ENCODE measurements around a stretch of chr1.

DNA sequence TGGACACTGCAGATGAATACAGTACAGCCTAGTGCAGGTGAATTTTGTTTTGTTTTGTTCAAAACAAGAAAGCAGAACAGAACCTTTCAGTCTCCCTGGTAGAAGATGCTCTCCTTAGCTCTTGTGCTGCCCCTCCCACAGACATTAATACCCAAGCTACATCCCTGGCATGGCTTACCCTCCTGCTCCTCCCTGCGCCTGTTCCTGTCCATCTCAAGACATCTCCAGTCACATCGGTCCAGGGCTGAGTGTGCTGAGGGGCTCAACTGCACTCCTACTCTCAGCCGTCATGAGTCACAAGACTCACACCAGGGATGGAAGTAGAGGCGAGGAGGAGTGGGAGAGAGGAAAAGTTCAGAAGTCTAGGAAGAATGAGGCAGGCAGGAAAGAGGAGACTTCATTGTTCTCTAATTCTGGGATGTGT lies 9.2 kb upstream of the TACSTD2 start:
- PRO-cap, result no peak

GRCh38 chr1:58781549-58782597 lies 2.0 kb downstream of the JUN start:
- PRO-cap, result bidirectional peak, plus-strand start at chr1:58781939, minus-strand start at chr1:58781781; bidirectional peak, plus-strand start at chr1:58782427, minus-strand start at chr1:58782202

DNA sequence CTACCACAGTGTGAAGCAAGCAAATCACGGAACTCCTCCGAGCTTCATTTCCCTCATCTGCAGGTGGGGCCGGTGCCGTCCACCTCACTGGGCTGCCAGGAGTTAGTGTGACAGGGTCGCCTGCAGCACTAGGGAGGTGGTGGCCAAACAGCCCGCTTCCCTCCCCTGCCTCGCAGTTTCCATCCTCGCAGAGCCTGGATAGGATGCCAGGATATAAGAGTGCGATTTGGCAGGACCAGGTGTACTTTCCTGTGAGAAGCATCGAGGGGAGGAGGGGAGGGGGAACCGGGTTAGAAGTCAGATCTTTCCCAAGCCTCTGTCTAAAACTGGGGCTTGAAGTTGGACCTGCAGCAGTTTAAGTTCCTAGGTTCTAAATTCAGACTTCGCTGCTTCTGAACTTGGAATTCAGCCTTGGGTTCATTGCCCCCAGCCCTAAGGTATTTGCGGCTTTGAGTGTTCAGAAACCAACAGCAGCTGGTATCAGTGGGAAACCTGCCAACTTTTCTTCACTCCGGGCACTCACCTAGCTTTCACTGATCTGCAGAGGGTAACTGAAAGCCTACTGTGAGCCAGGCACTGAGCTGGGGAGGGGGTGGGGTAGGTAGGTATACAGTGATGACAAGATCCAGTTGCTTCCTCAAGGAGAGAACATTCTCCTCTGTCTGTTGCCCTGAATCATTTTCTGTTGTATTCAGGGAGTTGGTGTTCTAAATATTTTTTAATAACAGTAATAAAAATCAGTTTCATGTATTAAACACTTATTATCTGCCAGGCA lies 1.8 kb upstream of the JUN start:
- PRO-cap, result bidirectional peak, plus-strand start at position 105 of the sequence, minus-strand start at position 181 of the sequence; unidirectional peak, minus-strand start at position 553 of the sequence

DNA sequence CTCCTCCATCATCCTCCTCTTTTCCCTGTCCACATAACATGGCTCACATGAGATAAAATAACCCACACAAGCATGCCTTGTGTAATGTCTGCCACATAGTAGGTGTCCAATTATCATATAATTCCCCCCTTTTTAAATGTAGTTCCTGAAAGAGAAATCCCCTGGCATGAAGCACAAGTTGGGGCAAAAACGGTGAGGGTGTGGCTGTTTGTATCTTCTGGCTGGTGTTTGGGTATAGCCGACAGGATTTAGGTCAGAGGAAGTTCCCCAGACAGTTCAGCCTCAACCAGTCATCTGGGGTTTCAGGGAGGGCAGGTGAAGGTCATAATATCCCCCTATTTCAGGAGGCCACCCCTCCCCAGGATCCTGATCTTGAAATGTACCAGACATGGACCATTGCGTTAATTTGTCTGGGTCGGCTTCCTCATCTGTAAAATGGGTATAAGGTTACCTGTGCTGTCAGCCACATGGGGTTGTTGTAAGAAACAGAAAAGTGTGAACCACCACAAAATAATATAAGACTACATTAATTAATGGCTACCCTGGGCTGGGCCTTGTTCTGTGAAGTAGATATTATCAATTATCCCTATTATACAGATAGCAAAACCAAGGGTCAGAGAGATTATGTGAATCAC lies 29.1 kb upstream of the JUN start:
- PRO-cap, result no peak

GRCh38 chr1:58896509-58897003 lies 112.7 kb upstream of the JUN start:
- PRO-cap, result bidirectional peak, plus-strand start at chr1:58896855, minus-strand start at chr1:58896733

DNA sequence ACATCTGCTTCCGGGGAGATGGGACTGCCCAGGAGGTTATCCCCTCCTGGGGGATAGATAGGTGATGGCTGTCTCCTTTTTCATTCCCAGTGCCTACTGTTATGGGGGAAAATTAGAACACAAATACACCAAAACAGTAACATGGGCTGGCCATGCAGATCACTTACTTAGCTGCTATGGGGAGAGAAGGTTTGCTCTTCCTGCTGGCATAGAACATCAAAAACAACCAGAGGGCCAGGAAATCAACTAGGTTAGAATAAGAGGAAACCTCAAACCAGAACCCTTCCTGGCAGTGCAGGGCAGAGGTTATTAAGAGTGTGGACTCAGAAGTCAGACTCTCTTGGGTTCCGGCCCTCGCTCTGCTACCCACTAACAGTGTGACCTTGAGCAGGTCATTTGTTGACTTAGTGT lies 157.8 kb upstream of the JUN start:
- PRO-cap, result no peak

GRCh38 chr1:59014249-59014495 lies 230.3 kb upstream of the JUN start:
- PRO-cap, result no peak

GRCh38 chr1:59046673-59047135 lies 250.2 kb upstream of the FGGY start:
- PRO-cap, result unidirectional peak, plus-strand start at chr1:59046913

DNA sequence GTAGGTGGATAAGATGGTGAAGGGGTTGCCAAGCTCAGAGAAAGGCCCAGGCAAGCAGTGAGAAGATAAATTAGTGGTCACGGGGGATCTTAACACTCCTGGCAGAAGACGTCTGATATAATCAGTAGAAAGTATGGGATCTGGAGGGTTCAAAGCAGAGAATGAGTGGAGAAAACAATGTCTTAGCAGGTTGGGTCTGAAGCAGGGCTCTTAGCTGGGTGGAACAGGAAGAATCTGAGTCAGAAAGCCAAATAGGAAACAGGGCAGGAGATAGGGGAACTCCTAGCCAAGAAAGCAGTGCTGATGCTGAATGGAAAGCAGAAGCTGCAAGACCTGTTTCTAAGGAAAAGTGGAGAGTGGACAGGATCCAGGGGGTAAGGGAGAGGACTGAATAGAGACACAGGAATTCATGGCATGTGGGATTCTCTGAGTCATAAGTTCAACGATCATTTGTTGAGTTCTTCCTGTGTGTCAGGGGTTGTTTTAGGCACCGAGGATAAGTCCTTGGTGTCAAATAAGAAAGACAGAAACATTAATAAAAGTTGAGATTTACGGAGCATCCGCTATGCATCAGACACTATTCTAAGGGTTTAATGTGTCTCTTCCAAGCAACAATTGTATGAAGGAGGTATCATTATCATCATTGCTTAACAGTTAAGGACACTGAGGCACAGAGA lies 153.8 kb upstream of the FGGY start:
- PRO-cap, result no peak

DNA sequence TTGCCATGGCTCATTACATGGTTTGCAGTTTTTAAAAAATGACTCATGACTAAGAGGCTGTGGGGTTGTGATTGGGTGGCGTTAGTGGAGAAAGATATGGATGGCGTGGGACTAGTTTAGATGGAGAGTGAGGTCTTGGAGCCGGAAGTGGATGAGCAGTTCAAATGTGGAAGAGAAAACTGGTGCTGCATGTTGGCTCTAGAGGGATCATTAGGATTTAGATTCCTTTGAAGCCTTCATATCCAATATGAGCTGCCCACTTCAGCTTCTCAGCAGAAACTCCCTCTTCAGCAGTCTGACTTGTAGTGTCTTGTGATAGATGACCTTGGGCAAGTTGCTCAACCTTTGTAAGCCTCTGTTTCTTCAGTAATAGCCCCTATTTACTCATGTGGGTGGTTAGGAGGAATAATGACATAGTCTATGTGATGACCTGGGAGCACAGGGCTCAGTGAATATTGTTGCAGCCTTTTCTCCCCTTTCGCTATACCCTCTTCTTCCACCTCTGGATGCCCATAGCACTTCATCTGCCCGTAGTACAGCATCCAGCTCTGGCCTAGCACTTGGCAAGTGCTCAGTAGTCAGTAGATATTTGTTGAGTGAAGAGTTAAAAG lies 6.4 kb upstream of the FGGY start:
- PRO-cap, result no peak

DNA sequence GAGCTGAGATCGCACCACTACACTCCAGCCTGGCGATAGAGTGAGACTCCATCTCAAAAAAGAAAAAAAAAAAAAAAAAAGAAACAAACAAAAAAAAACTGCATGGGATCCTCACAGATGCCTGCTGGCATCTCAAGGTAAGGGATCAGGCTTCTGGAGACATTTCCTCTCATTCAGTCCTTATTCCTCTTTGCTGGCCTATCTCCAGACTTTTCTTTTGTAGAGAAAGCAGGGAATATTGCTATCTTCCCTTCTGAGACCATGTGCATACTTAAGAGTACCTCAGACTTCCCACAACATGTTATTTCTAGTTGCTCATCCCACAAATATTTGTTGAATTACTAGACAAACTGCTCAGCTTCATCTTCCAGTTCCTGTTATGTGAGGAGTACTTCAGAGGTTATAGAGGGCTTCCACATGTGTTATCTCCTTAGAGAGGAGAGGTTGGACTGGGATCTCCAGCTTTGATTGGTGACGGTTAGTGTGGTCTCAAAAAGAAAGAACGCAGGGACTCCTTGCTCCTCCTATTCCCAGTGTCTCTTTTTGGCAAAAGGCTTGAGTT lies 78.4 kb downstream of the FGGY start:
- PRO-cap, result no peak

GRCh38 chr1:59570465-59571020 lies 244.2 kb upstream of the HOOK1 start:
- PRO-cap, result no peak

DNA sequence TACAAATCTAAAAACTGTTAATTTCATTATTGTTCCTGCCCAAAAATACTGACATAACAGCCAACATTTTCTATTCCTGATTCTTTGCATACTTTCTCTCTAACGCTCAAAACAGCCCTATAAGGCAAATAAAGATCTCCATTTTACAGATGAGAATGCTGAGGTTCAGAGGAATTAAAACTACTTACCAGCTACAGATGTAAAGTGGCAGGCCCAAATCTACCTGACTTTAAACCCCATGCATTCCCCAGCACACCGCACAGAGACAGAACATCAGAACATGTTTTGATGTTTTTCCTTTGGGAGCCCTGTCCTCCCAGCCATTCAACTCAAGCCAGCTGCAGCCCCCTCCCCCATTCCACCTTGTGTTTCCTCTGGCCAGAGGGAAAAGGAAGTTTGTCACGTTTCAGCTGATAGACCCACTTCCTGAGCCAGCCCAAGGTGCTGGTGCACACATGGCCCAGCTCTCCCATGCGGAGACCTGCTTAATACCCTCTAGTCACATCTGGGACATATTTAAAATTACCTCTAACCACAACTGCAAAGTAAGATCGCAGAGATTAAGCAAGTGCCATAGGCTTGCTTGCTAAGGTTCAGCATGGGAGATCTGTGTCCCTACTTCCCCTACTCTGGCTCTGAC lies 133.1 kb upstream of the NFIA start:
- PRO-cap, result no peak

DNA sequence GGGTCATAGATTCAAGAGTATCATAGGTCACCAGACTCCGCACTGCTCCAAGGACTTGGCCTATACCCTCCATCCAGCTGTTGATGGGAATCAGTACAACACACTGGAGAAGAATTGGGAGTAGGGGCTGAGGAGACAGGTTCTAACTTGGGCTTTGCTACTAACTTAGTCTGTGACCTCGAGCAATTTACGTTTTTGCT lies 84.9 kb upstream of the NFIA start:
- PRO-cap, result unidirectional peak, plus-strand start at position 138 of the sequence

- PRO-cap, result unidirectional peak, plus-strand start at chr1:61050084; bidirectional peak, plus-strand start at chr1:61050374, minus-strand start at chr1:61050240
These were observed 32.3 kb upstream of the NFIA start for GRCh38 chr1:61049658-61050955.

- PRO-cap, result unidirectional peak, minus-strand start at chr1:61054853; unidirectional peak, minus-strand start at chr1:61054884
These were observed 27.5 kb upstream of the NFIA start for GRCh38 chr1:61054720-61055396.

- PRO-cap, result no peak
These were observed 16.7 kb downstream of the NFIA start for GRCh38 chr1:61098903-61099644.

DNA sequence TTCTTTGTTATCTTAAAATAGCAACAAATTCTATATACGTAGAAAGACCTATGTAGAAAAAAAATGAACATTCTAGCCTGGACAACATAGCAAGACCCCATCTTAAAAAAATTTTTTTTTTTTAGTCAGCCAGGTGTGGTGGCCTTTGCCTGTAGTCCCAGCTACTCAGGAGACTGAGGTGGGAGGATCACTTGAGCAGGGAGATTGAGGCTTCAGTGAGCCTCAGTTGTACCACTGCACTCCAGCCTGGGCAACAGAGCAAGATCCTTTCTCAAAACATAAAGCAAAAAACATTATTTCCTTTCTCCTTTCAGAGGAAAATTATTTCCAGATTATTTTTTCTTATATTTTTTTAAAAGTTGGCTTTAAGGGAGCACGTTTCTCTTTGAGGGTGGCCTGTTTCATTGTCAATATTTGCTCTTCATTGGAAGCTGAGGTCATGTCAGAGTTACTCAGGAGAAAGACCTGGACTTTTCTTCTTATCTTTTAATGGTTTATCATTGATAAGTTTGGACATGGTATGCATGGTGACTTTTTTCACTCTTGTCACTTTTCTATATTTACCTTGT lies 31.9 kb downstream of the NFIA start:
- PRO-cap, result no peak

DNA sequence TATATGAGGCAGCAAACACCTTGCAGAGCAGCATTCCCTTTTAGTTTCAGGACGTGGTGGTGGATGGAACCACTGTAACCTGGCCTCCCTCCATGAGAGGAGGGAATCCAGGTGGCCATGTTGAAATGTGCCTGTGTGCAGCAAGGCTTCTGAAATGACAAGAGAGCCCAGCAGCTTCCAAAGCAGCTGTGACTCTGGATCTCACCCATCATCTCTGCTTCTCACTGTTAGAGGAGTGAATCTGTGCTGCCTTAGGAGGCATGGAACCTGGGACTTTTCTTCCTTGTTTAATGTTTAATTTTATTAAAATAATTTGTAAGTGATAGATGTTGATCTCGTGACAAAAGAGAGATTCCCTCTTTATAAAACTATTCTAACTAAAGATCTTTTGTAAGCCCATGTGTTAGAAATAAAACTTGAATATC lies 42.4 kb downstream of the NFIA start:
- PRO-cap, result no peak

DNA sequence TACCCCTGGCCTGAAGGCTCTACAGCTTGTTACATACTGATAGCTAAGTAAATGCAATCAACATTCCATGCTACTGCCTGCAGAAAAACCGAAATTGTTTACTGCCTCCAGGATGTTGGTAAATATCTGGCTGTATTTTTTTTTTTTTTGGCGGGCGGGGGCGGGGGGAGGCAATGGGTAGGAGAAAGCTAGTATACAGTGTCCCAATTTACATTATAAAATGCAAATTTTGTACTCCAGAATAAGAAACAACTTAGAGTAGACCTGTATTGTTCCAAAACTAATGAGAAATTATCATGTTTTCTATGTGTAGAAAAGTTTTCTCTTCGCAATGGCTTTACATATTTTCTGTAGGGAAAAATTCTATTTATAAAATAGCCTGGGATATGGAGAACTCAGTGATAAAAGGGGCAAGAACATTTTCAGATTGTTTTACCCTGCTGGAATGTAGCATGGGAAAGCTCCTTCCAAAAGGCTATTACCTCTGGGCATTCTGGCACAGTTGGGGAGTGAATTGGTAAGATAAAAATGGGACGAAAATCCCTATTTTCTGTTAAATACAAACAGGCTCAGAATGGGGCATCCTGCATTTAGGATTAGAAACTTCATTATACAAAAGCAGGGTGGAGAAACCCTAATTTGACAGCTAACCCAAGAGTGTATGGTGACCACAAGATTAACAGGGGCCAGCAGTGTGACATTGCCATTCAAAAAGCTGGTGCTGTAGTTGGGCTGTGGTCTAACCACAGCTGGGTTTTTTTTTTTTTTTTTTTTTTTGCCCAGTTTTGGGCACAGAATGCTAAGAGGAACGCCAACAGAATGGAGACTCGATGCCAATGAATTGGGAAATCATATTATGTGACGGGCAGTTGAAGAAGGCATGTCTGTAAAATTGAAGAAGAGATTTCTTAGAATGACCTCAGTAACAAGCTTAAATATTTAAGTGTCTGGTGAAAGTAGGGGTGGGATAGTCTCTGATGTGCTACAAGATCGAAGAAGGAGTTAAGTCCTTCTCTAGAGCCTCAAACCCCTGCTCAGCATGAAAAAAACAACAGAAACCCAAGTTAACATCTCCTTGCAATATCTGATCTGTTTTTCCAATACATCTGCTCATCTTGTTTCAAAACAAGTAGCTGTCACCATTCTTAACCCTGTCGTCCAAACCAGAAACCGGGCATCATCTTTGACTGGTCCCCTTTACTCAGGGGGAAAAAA lies 58.3 kb downstream of the NFIA start:
- PRO-cap, result no peak